H4 (cell line): ENCODE measurements around a stretch of chr15.

DNA sequence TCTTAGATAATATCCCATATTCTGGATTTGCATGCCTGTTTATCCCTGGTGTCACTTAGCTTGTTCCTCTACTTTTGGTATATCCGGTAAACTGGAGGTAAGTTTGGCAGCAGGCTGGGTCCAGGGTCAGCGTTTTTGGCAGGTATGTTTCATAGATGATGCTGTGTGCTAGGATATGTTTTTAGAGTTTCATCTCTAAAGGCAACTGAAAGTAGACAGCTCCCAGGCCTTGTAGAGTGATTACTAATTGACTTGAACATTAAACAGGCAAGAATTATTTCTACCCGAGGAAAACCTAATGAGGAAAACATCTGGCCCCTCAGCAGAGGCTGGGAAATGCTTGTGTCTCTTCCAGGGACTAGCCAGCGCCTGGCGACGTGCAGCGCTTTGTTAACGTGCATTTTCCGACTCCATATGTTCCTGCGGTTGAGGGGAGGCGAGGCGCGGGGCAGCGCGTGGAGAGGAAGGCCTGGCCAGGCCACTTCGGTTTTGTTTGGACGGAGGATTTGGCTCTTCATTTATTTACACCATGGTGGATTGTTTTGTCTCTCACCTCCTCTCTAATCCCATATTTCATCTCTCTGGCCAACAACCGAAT lies 65.2 kb downstream of the ASB7 start:
- RAMPAGE, long total RNA: no peak

- RAMPAGE, long total RNA: no peak
These were observed 92.2 kb downstream of the ASB7 start for GRCh38 chr15:100694499-100695010.

DNA sequence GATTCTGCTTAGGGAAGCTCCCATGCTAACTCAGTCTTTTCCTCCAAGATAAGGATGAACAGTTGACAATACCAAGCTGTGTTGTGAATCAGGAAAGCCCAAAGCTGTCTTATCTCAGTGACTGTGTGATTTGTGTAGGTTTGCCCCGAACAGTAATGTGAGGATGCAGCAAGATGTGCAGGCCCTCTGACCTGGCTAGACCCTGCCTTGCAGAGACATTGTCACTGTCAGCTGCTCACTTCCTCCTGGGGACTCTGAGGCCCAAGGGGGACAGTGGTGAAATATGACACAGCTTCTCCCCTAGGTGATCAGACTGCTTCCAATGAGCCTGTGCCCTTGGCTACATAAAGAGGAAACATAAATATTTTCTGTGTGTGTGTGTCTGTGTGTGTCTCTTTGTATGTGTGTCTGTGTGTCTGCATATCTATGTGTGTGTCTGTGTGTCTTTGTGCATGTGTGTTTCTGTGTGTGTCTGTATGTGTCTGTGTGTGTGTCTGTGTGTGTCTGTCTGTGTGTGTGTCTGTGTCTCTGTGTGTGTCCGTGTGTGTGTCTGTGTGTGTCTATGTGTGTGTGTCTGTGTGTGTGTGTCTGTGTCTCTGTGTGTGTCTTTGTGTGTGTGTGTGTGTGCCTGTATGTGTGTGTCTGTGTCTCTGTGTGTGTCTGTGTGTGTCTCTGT lies 21.7 kb downstream of the LRRK1 start:
- RAMPAGE, long total RNA: no peak

DNA sequence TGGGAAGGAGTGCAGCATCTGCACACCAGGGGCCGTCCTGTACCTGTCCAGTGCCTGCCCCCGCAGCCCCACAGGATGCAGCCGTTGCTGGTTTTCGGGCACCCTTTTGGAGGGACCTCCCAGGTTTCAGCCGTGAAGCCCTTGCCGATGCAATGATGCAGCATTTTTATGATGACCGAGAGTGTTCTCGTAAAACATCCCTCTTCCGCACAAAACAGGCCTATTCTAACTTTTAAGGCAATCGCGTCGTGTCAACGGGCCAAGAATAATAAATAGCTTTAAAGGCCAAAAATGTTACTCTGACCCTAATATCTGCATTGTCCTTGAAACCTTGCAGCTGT lies 126.1 kb downstream of the LRRK1 start:
- RAMPAGE, long total RNA: no peak

DNA sequence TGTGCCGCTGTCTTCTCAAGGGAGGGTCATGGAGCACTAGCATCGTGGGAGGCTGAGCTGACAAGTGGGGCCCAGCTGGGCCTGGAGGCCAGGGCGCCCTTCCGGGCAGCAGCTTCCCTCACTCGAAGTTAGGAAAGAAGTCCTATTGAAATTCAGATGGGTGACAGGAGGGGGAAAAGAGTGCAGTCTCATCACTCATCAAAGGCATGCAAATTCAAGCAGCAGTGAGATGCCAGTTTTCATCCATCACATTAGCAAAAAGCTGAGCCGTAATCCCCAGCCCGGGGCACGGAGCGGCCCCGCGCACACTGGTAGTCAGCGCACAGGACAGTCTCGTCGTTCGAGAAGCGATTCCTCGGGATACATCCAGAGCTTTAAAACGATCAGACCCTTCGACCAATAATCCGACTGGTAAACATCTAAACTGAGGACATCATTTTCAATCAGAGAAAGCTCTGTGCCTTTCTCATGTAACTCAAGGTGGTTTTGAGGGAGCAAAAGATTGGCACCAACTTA lies 128.3 kb downstream of the LRRK1 start:
- RAMPAGE, long total RNA: no peak

- RAMPAGE, long total RNA: no peak
These were observed 135.9 kb downstream of the CHSY1 start for GRCh38 chr15:101115647-101116746.

DNA sequence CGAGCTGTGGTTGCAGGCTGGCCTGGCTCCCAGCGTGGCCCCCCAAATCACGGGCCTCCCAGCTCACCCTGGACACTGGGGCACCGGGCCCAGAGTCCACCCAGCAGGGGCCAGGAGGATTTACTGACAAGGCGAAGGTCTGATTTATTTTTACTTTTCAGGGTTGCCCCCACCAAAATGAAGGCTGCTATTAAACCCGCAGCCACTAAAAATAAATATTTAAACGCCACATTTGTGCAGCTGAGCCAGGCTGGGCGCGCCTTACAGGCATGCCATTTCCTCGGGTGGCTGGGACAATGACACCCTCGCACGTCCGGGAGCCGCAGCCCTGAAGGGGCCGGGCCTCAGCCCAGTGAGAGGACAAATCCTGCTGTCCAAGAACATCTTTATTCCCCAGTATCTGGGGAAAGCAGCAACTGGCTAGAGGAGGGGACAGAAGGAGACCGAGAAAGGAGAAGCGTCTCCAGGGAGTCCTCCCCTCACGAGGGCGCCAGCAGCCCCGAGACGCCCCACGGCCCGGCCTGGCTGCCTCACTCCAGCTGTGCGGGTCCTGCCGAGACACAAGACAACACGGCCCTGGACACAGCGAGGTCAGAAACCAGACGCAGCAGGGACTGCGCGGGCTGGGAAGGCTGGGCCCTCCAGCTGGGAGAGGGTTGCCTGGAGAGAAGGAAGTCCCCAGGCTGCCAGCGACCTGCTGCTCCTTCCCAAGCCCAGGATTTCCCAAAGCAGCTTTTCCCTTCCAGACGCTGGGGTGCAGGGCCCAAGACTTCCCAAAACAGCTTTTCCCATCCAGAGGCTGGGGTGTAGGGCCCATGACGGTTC lies 130.3 kb downstream of the CHSY1 start:
- RAMPAGE, long total RNA: no peak

DNA sequence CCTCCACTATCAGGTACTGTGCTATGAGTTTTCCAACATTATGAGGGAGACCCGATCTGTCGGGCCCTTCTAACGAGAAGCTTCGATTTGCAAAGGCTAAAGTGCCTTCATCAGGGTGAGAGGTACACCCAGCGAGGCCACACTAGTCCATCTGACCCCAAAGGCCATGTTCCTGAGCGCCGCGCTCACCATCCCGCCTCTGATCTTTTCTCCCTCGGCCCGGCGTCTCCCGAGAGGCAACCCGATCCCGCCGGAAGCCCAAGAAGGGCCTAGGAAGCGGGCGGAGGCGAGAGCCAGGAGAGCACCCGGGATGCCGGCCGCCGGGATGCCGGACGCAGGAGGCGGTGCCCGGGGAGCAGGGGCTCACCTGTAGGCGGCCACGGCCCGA lies 1.1 kb downstream of the CHSY1 start:
- RAMPAGE, long total RNA: no peak

DNA sequence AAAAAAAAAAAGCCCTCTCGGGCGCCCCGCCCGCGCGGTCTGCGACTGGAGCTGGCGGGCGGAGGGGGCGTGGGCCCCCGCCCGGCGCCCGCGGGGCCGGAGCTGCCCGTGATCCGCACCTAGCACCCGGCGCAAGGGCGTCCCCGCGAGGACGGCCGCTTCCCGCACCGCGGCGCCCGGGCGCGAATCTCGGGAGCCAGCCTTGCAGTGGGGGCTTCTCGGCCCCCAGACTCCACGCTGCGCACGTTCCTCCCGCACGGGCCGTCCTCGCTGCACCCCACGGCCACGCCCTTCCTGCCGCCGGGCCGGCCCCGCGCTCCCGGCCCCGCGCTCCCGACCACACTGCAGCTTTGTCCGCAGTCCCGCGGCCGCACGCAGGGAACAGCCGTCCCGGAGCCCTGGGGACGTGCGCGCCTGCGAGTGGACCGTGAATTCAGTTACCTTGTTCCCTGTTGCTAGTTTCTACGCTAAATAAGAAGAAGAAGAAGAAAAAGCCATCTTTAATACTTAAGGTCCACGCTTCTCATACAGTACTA lies 302 bp upstream of the CHSY1 start:
- RAMPAGE, long total RNA: no peak

DNA sequence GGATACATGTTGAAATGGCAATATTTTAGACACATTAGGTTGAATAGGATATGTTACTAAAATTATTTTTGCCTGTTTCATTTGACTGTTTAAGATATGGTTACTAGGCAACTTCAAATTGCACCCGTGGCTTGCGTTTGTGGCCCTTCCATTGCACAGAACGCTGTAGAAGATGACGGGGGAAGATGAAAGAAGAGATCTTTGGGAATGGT lies 18.7 kb upstream of the SNRPA1 start:
- RAMPAGE, long total RNA: no peak

GRCh38 chr15:101334341-101334787 lies 39.3 kb upstream of the SNRPA1 start:
- RAMPAGE, long total RNA: no peak

- RAMPAGE, long total RNA: no peak
These were observed 73.7 kb upstream of the SNRPA1 start for GRCh38 chr15:101368754-101369185.

GRCh38 chr15:101384638-101385240 lies 89.7 kb upstream of the SNRPA1 start:
- RAMPAGE, long total RNA: no peak

- RAMPAGE, long total RNA: no peak
These were observed 49.9 kb downstream of the PCSK6 start for GRCh38 chr15:101439174-101440461.

GRCh38 chr15:101501123-101501552 lies 11.6 kb upstream of the PCSK6 start:
- RAMPAGE, long total RNA: no peak

GRCh38 chr15:101568926-101569401 lies 79.5 kb upstream of the PCSK6 start:
- RAMPAGE, long total RNA: no peak